ENCODE measurements around the gene UPK3BL2.

GRCh38 chr7:102095528-102096055 is 191.1 kb upstream of the SH2B2 start:
- PRO-cap, 2 experiments: no peak in any of the 2 experiments

DNA sequence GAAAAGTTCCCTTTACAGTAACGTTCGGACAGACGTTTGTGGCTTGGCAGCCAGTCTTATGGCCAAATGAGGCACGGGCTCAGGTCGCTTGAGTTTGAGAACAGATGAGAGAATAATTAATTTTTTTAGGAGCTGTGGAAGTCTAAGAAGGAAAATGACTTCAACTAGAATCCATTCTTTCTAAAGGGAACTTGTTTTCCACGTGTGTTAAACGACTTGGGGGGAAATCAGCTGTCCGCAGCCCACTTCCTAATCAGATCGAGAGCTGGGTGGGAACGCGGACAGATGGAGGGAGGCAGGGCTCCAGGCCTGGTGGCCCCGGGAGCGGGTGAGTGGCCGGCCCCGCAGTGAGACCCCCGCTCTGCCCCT is 91.6 kb upstream of the SH2B2 start:
- PRO-cap, 2 experiments: no peak in any of the 2 experiments

GRCh38 chr7:102197016-102197575 is 89.6 kb upstream of the SH2B2 start:
- PRO-cap, 2 experiments: no peak in any of the 2 experiments

DNA sequence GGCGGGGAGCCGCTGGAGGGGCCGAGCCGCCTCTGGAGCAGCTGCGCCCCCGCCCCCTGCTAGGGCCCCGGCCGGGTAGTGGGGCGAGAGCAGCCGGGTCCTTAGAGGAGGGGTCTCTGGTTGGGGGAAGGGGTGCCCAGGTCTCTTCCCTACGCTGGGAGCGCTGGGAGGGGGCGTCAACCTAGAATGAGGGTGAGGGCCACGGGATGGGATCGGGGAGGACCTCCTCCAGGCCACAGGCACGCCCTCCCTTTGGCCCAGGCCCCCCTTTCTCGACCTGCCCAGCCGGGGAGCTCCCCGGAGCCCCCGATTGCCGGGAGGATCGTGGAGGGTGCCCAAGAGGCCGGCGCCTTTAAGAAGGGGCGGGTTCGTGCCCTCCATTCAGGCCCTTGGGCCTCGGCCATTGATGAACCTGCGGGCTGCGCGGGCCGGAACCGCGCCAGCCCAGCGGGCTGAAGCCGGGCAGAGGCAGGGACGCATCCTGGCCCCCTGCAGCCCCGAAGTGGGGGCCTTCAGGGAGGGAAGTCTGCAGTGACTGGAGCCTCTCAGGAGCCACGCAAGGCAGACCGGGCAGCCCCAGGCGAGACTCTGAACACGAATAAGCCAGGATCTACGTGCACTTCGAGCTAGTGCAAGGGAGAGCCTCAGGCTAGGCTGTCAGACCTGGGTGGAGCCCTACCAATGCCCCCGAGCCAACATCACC is 806 bp downstream of the SH2B2 start:
- PRO-cap, 2 experiments: peak in 1 of 2 experiments; most common minus-strand start position 600 of the sequence (in 1)

DNA sequence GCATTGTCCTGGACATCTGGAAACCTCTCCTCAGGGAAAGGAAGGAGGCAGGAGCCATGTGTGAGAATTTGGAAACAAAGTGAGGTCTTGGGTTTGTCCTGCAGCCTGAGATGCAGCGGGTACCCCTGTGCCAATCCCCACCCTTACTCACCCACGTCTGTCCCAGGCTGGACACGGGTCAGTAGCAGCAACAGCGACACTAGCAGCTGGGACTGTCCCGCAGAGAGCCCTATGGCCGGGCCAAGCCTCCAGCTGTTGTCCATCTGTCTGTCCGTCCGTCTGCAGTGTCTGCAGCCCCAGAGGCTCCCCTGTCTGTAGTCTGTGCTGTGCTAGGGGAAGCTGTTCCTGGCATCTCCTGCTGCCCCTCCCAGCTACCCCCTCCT is at the start of gene UPK3BL2:
TSS of gene UPK3BL2 (minus strand) at position 323 of the 383 bp plus-strand sequence.
- PRO-cap, 2 experiments: no peak in any of the 2 experiments

DNA sequence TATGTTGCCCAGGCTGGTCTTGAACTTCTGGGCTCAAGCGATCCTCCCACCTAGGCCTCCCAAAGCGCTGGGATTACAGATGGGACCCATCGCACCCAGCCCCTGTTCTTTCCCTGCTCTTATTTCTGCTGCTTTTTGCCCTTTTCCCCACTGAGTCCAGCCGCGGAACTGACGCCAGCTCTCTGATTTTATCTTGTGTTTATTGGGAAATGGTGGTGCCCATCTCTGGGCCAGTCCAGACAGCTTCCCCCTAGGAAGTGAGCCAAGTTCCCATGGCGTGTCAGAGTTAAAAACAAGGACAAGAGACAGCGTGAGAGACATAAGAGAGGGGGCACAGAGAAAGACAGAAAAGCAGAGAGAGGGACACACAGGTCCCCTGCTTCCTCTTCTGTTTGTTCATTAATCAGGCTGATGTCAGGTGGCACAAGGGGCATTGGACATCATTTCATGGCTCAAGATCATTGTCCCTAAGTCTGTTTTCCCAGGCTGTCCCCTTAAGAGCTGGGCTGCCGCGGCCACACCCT is 11.9 kb downstream of the UPK3BL1 start:
- PRO-cap, 2 experiments: no peak in any of the 2 experiments

- PRO-cap, 2 experiments: no peak in any of the 2 experiments
Observed at GRCh38 chr7:102883073-102883513, 29.7 kb upstream of the LRRC17 start.

DNA sequence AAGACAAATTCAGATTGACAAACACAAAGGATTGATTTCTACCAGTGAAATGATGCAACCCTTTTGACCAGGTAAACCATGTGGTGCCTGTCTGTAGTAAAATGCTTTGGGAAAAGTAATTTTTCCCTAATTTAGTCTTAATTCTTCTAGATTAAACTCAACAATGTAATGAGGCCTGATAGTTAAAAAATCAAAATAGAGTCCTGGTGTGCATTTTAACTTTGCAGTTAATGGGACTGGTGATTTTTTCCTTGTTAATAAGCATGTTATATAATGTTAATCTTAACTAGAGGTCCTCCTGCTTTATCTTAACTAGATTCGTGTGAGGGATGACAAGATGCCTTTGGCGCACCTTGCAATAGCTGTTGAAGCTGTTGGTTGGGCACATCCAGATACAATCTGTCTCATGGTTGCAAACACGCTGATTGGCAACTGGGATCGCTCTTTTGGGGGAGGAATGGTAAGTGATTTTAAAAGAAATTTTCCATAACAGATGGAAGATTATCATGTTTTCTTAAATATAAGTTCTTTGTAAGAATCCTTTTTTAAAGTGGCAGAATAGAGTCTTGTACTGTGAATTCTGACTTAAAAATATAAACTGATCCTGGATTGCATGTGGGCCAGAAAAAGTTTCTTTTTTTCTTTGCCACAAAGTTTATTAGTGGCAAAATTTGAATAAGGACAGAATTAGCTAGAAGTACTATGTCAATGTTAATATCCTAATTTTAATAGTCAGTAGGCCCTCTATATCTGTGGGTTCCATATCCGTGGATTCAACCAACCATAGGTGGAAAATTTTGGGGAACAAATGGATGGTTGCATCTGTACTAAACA is 11.6 kb downstream of the PMPCB start:
- PRO-cap, 2 experiments: no peak in any of the 2 experiments

- PRO-cap, 2 experiments: no peak in any of the 2 experiments
Observed at GRCh38 chr7:103988793-103989470, 526 bp downstream of the RELN start.

- PRO-cap, 2 experiments: no peak in any of the 2 experiments
Observed at GRCh38 chr7:103990801-103991494, 1.5 kb upstream of the RELN start.

- PRO-cap, 2 experiments: peak in 2 of 2 experiments; most common plus-strand start chr7:104931586 (in 2)
Observed at GRCh38 chr7:104931127-104931760, 82.8 kb upstream of the KMT2E start.

DNA sequence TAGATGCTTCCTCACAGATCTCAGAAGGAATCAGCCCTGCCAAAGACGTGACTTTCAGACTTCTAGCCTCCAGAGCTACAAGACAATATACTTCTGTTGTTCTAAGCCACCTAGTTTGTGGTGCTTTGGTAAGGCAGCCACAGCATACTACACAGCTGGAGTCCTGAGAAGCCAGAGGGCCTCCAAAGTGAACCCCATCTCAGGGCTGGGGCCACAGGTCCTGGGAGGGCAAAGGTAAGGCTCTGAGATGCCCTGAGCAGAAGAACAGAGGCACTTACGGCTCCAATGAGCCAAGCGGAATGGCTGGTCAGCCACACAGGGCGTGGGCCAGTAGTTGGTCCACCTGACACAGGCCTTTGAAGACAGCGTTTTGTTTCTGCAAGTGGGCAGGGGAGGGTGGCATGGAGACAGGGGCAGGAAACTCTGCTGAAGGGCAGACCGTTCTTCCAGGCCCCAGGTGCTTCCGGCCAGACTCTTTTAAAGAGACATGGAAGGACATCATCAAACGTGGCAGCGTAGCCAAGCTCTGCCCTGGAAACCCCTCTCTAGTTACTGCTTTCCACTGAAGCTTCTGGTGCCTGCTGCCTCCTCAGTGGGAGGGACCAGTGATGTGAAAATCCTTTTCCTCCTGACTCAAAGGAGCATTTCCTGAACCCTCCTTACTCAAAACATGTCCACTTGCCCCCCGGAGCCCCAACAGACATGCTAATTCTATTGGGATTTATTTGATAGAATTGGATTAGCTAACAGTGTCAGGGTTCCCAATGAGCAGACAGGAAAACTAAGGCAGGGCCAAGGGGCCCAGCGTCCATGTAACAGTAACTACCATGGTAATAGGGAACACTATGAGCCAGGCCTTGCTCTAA is 77.5 kb upstream of the KMT2E start:
- PRO-cap, 2 experiments: no peak in any of the 2 experiments

DNA sequence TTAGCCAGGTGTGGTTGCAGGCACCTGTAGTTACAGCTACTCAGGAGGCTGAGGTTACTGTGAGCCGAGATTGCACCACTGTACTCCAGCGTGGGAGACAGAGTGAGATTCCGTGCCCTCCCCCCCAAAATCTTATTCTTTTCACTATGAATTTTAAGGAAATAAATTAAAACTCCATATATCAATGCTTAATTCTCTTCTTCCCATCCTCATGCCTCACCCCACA is 15.0 kb upstream of the KMT2E start:
- PRO-cap, 2 experiments: no peak in any of the 2 experiments

DNA sequence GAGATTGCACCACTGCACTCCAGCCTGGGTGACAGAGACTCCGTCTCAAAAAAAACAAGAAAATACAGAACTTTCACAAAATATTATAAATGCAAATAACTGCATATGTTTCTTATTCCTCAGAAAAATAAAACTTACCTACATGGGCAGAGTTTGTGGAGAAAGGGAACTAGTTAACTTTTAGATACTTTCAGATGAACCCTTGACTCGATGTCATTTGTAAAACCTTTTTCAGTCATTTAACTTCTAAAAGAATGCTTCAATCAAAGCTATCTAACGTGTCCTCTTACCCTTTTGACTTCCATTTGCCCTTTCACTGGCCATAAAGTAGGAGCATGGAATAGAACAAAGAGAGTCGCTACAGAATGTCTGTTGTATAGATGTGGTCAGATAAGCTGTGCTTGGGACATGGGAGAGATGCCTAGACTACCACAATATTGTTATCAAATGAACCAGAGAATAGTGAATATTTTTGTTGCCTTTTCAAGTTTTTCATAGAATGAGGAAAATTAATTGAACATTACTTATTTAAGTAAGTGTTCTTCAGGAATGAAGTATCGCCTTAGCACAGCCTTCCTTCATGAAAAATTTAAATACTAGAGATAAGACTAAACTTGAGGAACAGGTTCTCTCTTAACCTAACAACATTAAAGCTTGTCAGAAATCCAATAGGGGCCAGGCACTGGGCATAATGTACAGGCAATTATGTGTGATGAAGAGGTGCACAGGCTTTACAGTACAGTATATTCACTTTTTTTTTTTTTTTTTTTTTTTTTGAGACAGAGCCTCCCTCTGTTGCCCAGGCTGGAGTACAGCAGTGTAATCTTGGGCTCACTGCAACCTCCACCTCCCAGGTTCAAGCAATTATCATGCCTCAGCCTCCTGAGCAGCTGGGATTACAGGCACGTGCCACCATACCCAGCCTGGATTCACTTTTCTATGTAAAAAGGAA is 7.6 kb upstream of the KMT2E start:
- PRO-cap, 2 experiments: no peak in any of the 2 experiments

GRCh38 chr7:105111744-105113055 is 98.2 kb downstream of the KMT2E start:
- PRO-cap, 2 experiments: no peak in any of the 2 experiments

- PRO-cap, 2 experiments: no peak in any of the 2 experiments
Observed at GRCh38 chr7:105268178-105268490, 120.6 kb downstream of the SRPK2 start.

DNA sequence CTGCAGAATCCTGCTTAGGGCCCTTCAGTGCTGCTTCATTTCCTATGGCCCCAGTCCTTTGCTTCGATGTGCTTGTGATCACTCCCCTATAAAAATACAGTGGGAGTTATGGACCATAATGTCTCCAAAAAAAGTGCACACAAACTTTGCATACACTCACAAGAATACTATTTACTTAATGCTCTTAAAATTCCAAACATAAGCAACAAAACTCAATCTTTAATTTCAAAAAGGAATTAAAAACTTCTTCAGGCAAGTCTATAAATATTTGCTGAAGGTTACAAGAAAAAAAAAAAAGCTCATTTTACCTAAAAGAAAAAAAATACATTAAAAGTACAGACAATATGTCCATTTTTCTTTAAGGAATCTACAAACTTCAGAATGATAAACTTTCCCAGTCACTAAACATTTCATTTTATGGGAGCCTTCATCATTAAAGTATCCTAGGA is 79.7 kb downstream of the SRPK2 start:
- PRO-cap, 2 experiments: no peak in any of the 2 experiments

DNA sequence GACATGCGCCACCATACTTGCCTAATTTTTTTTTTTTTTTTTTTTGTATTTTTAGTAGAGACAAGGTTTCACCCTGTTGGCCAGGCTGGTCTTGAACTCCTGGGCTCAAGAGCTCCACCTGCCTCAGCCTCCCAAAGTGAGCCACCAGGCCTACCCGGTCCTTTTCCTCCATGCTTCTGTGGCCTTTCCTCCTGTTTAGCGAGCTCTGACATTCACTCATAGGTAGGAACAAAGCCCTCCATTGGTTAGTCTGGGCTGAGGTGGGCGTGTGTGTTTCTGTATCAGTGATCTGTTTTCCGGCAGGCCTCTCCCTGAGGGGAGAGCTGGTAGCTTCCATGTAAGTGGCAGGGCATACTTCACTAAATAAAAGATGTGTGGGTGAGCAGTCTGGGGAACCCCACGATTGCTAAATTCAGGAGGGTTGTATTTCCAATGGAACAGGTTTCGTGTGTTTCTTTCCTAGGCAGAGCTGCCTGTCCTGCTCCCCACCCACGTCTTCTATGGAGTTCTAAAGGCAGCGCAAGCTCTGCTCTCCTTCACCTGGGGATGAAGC is 50.3 kb upstream of the SRPK2 start:
- PRO-cap, 2 experiments: no peak in any of the 2 experiments

DNA sequence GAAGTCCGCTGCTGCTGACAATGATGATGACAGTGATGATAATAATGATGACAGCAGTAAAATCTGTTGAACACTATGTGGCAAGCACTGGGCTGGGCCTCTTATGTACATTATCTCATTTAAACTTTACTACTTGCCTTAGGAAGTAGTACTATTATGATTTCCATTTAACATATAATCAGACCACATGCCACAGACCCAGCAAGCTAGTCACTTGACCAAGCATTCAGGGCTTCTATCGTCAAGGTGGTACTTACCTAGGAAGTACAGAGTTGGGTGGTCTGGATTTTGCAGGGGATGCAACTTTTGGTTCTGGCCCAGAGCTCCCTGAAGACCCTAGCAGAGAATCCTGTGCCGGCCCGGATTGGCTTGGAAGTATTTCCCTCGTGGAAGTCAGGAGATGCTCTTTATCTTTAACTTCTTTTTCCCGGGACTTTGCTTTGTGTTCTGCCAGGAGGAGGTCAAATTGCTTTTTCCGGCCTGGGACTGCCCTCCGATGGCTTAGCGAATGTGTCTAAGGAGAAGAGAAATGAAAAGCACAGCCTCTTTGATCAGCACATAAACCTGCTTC is 56.9 kb upstream of the EFCAB10 start:
- PRO-cap, 2 experiments: no peak in any of the 2 experiments

GRCh38 chr7:105639664-105640534 is 58.6 kb upstream of the EFCAB10 start:
- PRO-cap, 2 experiments: no peak in any of the 2 experiments

Data from Colon Carcinoma Metastatic in the Lung (tissue), 2 donors.